ENCODE data around the gene PYY.

GRCh38 chr17:43021516-43022244, 505 bp downstream of the VAT1 start:
- RRBS = 0% methylated on average over 9 of the region's 56 CpGs

GRCh38 chr17:43245167-43245366, 16.6 kb upstream of the CCDC200 start:
- RRBS = no CpG with 5 or more reads among the region's 3 CpGs

DNA sequence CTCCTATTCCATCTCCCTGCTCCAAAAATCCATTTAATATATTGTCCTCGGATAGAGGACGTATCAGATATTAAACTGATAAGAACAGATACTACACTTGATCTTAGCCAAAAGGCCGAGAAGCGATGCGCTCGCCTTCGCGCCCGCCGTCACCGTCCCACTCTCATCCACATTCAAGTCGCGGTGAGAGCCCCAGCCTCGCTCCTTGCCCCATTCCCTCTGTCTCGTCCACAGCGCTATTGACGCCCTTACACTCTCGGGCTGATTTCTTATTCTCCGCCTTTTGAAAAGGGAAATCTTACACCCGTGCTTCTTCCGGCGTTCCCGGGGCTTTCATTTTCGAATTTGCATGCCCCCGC, 43.0 kb upstream of the CCDC200 start:
- RRBS = no CpG with 5 or more reads among the region's 25 CpGs

GRCh38 chr17:43384414-43385068, 14.3 kb upstream of the ARL4D start:
- RRBS = no CpG with 5 or more reads among the region's 3 CpGs

- RRBS = no CpG with 5 or more reads among the region's 8 CpGs
Measured at GRCh38 chr17:43401966-43402580, 3.3 kb downstream of the ARL4D start.

DNA sequence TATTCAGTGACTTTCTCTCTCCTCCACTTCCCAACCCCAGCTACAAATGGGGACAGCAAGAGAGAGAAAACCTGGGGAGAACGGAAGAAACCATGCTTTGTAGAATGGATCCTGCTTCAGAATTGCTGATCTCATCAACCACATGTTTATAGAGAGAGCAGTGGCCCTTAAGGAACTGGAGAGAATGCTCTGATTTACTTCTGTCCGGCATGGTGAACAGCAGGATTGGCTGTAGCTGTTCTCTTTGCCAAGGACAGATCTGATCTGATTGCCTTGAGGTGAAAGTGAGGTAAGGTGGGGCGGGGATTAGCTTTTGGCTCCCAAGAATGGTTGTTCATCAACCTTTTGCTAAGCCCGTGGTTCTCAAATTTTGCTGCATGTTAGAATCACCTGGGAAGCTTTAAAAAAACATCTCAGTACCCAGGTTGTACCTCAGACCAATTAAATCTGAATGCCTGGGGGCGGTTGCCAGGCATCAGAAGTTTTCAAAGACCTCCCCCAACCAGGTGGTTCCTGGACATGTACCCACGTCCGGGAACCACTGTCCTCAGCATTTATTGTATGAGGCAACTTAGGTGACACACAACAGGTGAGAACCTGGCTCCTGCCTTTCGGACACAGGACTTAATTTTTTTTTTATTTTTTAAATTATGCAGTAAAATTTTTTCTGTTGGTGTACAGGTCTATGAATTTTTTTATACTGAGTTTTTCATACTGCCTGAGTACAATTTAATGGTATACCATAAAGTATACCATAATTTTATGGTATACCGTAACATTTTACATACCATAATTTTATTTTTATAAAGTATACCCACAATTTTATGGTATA, 38.9 kb upstream of the DHX8 start:
- RRBS = no CpG with 5 or more reads among the region's 9 CpGs

GRCh38 chr17:43758883-43759134, 218 bp upstream of the SOST start:
- RRBS = 69% methylated on average over 2 of the region's 7 CpGs

DNA sequence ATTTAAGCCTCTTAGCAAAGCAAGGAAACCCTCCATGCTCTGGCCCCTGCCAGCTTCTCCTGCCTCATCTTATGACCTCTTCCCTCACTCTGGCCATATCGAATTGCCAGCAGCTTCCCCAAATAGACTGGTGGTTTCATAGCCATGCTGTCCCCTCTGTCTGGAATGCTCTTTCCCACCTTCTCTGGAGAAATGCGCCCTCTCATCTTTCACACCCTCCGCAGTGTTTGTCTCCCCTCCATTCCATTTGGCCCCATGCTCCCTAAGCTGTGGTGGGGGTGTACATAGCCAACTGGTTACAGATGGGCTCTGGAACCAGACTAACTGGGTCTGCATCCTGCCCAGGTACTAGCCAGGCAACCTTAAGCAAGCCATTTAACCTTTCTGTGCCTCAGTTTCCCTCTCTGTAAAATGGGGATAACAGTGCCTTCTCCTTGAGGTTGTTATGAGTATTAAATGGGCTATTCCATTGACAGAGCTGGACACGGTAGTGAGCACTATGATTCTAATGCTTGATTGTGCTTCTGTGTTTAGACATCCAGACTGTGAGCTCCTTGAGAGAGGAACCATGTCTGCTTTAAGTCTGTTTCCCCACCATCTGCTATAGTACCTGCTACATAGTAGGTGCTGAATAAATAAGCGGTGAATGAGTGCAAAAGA, 3.6 kb downstream of the DUSP3 start:
- RRBS = no CpG with 5 or more reads among the region's 5 CpGs

GRCh38 chr17:43937524-43937849, 4.8 kb downstream of the PPY start:
- RRBS = no CpG with 5 or more reads among the region's 13 CpGs

DNA sequence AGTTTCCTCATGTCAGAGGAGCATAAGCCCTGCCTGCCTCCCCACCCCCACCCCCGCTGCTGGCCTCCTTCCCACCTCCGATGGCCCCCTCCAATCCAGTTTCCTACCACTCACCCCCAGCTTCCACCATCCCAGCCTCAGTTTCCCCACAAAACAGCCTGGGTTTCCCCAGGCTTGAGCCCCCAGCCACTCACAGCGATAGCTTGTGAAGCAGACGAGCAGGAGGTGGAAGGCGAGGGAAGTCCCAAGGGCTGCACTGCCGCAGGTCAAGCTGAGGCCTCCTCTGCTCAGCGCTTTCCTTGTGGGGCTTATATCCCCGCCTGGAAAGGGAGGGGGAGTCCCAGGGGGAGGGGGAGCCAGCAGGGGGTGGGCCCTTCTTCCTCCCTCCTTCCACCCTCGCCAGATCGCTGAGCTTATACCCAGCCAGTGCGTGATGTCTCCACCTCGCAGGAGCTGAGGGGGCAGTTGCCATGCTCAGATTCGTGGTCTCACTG, at the start of gene PYY:
Gene PYY, minus strand, starts transcription at position 285 of the 494 bp plus-strand sequence.
- RRBS = no CpG with 5 or more reads among the region's 13 CpGs

DNA sequence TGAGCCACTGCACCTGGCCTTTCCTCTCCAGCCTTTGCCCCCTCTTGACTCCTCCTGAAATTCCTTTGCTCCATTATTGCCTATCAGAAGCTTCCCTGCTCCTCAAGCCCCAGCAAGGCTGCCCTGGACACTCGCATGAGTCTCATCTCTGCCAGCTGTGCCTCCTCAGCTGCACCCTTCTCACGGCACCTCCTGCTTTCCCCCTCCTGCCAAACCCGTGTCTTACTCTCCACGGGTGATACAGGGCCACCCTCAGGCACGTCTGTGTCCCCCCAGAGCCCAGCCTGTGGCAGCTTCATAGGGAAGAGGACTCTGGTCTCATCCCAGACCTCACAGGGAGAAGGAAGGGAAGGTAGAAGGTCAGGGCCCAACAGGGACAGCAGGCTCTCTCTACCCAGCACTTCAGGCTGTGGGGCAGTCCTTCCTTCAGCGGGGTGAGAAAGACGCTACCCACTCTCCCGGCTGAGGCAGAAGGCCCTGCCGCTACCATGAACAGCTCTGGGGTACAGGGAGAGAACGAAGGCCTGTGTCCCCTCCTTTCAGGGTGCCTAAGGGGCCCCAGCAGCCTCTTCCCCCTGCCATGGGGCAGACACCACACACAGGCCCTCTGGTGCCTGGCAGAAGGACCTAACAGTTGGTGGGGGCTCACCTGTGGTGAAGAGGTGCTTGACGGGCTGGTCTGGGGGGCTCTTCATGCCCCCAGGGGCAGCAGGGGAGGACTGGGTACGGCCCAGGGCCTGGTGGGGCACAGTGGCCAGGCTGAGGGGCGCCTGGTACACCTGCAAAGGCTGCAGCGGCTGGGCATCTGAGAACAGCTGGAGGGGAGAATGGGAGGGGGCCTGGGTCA, 15.6 kb downstream of the G6PC3 start:
- RRBS = no CpG with 5 or more reads among the region's 14 CpGs

DNA sequence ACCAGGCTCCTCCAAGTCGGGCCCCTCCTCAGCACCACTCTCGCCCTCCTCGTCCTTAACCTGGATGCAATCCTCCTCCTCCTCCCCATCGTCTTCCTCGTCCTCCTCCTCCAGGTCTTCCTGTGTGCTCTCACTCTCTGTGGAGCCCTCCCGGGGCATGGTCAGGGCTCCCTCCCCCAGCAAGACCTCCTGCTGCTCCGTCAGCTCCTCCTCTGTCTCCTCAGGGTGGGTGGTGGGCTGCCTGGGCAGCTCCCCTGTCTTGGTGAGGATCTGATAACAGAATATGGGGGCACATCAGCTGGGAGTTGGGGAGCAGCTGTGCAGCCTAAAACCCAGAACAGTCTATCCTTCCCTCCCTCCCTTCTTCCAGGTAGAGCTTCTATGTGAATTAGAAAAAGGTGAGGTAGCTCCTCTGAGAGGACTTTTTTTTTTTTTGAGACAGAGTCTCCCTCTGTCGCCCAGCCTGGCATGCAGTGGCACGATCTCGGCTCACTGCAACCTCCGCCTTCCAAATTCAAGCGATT, 17.0 kb downstream of the G6PC3 start:
- RRBS = no CpG with 5 or more reads among the region's 12 CpGs

- RRBS = no CpG with 5 or more reads among the region's 8 CpGs
Measured at GRCh38 chr17:44108041-44108632, 15.3 kb downstream of the HDAC5 start.

GRCh38 chr17:44108633-44109508, 14.6 kb downstream of the HDAC5 start:
- RRBS = no CpG with 5 or more reads among the region's 17 CpGs

DNA sequence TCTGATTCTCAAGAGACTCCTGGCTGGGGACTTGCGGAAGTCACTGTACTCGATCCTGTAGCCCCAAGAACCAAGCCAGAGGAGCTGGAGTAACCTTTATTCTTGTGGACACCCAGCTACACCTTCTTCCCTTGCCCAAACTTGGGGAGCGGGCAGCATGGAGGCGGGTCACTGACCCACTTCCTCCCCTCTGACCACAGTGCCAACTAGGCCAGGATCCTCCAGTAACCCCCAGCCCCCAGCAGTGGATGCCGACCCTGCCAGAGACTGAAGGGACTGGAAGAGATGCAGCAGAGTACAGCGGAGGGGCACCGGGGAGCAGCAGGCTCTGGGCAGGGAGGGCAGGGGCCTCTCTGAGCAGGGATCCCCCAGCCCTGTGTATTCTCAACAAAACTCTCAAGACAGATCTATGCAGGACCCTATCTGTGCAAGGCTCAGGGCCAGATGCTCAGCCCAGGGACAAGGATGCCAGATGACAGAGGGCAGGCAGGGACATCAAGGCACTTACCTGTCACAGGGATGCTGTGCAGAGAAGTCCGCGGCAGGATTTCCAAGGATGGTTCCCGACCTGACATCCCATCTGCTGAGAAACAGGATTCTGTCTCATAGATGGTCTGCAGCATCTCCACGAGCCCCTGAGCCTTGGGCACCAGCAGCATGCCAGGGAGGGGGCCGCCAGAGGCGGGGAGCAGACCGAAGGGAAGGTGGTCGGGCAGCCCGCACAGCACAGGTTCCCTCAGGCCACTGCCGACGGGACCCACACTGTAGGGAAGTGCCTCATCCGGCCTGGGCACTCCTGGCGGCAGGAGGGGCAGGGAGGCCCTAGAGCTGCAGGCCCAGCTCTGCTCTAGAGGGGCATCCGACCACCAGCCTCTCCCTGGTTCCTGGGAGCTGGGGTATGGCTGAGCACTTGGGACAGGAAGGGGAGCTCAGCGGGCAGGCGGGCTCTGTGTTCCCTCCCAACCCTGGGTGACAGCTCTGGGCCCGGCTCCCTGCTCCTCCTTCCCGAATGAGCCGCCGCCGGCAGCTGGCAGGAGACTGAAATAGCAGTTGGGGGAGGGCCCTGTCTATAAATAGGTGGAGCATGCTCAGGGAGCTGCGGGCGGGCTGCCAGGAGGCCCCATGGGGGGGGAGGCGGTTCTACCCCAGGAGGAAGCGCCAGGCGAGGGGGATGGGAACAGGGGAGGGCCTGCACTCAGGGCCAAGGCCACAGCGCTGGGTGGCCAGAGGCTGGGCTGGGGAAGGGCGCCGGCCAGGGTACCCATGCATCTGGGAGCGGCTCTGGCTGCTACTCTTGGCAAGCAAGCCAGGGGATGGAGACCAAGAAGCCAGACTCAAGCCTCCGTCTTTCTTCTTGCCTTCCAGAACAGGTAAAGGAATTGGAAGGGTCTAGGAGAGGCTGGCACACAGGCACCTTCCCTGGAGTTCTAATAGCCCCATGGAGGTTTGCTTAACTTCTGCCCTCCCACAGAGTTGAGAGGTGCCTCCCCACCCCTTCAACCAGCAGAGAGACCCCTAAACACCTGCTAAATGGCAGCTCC, 12.7 kb downstream of the HDAC5 start:
- RRBS = no CpG with 5 or more reads among the region's 38 CpGs

- RRBS = 94% methylated on average over 3 of the region's 24 CpGs
Measured at GRCh38 chr17:44196966-44197847, 2.5 kb downstream of the ATXN7L3 start.

DNA sequence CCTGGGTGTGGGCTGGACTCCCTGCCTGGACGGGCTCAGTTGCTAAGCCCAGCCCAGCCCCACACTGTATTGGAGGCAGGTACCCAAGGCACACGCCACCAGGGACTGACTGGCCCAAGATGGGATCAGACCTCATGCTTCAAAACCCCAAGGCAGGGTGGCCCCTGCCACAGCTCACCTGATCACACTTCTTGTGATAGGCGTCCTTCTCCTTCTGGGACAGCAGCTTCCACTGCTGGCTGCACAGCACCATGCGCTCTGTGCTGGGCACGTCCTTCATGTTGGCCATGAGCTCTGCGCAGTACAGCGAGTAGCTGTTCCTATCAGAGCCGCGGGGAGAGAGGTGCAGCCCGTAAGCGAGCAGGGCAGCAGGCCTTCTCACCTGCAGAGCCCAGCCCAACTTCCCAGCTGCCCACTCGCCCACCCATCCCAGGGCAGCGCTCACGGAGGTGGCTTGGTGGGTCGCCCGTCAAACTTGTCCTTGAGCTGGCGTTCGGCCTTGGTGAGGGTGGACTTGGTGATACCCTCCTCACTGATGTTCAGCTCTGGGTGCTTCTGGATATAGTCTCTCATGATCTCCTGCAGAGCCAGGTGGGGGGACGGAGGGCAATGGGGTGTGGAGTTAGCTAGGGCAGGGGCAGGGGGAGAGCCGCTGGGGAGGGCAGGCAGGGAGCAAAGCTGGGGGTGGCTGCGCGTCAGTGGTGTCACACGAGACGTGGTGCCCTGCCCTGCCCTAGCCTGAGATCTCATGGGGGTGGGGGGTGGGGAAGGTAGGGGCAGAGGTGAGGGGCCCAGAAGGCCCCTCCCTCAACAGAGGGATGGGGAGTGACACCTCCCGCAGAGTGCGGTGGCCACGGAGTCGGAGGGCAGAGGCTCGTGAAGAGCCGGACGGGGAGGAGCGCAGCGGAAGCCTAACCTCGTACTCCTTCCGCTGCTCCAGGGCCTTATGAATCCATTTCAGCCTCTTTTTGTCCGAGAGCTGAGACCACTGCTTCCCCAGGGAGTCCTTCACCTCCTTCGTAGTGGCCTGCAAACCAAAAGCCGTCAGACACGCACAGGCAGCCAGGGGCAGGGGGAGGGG, 7.7 kb downstream of the UBTF start:
- RRBS = no CpG with 5 or more reads among the region's 39 CpGs

- RRBS = no CpG with 5 or more reads among the region's 7 CpGs
Measured at GRCh38 chr17:44222927-44223407, 3.5 kb upstream of the UBTF start.

GRCh38 chr17:44317206-44318485, 7.0 kb downstream of the SLC25A39 start:
- RRBS = no CpG with 5 or more reads among the region's 24 CpGs